Colon Carcinoma Metastatic in the Brain (tissue), 2 donors: ENCODE measurements around a stretch of chr6.

- PRO-cap, 2 experiments: no peak in any of the 2 experiments
Observed at GRCh38 chr6:150831961-150832275, 33.6 kb upstream of the MTHFD1L start.

DNA sequence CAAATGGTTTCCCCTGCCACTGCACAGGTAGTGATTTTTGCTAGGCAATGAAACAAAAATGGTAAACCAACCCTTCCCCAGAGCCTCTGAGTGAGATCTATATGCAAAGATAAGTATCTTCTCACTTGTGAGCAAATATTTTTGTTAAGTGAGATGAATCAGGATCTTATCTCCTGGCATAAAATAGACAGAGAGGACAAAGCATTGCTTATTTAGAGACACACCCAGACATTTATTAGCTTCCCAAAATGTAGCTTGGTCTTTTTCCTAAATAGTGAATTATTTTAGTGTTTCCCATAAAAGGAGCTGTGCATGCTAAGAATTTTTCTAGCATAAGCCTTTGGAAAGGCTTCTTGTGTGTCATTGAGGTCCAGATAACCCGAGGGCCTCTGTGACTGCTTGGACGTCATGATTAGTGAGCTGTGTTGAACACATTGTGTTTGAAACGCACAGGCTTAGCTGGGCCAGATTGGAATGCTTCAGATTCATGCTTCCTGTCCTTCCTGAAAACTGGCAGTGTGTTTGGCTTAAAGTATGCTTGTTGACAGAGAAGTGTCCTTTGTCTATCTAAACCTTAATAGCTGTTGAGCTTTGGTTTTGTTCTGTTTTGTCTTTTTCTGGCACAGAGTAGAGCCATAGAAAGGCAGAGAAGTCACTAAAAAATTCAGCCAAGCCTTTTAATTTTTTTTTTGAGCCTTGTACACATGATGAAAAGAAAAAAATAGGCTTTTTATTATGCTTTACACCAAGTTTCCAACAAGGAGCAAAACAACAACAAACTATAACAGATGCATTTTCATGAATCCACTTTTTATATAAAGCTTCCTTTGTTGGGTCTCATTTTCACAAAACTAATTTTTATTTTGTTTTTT, 16.6 kb downstream of the MTHFD1L start:
- PRO-cap, 2 experiments: no peak in any of the 2 experiments

GRCh38 chr6:150894634-150895596, 29.4 kb downstream of the MTHFD1L start:
- PRO-cap, 2 experiments: no peak in any of the 2 experiments

- PRO-cap, 2 experiments: no peak in any of the 2 experiments
Observed at GRCh38 chr6:150937091-150937471, 71.6 kb downstream of the MTHFD1L start.

GRCh38 chr6:151009394-151010132, 144.1 kb downstream of the MTHFD1L start:
- PRO-cap, 2 experiments: no peak in any of the 2 experiments

GRCh38 chr6:151024887-151025478, 159.5 kb downstream of the MTHFD1L start:
- PRO-cap, 2 experiments: no peak in any of the 2 experiments

- PRO-cap, 2 experiments: no peak in any of the 2 experiments
Observed at GRCh38 chr6:151490777-151491460, 2.9 kb upstream of the CCDC170 start.

- PRO-cap, 2 experiments: no peak in any of the 2 experiments
Observed at GRCh38 chr6:151633548-151633953, 139.7 kb downstream of the CCDC170 start.

GRCh38 chr6:151641073-151641568, 147.3 kb downstream of the CCDC170 start:
- PRO-cap, 2 experiments: no peak in any of the 2 experiments

DNA sequence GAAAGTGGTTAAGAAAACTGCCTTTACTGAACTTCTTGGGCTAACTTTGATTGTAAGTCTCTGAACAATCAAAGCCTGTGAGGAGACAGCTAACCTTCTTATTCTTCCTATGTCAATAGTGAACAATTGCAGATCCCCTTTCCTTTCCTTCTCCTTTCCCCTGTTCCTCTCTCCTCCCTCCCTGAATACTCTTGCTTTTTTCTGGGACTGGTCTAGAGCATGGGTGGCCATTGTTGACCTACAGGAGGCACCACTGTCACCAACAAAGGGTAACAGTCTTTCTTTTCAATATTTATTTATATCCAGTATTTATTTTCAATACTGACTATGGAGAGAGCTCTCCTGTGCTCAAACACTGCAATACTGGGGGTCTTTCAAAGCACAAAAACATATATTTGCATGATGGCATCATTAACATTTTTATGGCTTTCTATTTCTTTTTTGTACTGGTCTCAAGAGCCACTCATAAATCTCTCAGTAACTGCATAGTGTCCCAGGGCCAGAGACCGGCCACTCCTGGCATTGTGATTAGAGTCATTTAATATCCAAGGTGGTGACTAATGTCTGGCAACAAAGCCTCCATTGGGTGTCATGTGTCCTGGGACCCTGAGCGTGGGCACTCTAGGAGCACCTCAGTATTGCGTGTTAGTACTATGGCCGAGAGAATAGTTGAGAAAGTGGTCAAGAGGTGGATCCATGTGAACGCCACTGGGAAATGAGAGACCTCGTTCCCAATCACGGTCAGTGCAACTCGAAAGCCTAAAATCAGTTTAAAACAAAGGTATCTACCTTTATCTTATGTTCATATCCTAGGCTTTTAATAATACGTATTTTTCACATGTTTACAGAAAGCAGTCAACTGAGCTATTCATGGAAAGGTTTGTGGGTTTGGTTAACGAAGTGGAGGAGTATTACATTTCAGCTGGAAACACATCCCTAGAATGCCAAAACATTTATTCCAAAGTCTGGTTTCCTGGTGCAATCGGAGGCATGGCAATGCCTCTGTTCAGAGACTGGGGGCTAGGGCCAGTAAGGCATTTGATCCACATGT, 2.9 kb upstream of the ESR1 start:
- PRO-cap, 2 experiments: no peak in any of the 2 experiments

- PRO-cap, 2 experiments: no peak in any of the 2 experiments
Observed at GRCh38 chr6:151808476-151808813, 963 bp downstream of the ESR1 start.

GRCh38 chr6:151815518-151816139, 8.1 kb downstream of the ESR1 start:
- PRO-cap, 2 experiments: no peak in any of the 2 experiments

DNA sequence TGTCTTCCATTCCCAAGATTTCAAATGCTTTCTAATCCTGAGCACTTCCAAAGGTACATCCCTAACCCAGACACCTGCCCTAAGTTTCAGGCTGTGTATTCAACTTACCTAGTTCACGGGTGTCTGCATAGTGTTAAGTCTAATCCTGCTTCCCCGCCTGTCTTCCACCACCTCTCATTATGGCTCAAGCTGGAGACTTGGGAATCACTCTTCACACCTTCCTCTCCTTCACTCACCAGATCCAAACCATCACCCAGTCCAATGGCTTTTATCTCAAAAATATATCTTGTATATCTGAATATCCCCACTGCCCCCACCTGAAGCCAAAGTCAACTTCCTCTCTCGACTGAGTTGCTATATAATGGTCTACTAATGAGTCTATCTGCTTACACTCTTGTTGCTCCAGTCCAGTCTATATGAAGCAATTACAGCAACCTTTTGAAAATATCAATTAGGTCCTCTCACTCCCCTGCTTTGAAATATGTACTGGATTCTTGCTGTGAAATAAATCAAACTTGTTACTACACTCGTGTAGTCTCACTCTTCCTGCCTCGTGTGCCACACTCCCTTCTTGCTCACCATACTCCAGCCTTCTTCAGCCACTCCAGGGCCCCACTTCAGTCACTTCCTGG, 352.1 kb downstream of the SYNE1 start:
- PRO-cap, 2 experiments: no peak in any of the 2 experiments

- PRO-cap, 2 experiments: no peak in any of the 2 experiments
Observed at GRCh38 chr6:152301477-152302755, 335.2 kb downstream of the SYNE1 start.

DNA sequence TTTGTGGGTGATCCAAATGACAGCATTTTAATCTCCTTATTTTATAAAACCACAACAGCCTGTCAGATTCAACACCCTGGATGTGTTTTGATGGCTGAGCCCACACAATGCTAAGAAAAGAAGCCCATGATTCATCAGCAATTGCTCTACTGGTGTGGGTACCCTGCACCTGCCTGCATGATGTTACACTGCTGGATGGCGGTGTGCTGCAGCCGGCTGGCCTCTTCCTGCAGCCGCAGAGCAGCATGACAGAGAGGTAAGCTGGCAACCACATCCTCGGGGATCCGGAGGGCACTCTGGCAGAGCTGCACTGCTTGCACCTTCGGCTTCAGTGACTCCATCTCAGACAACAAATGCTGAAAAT, 327.5 kb downstream of the SYNE1 start:
- PRO-cap, 2 experiments: no peak in any of the 2 experiments

- PRO-cap, 2 experiments: peak in 1 of 2 experiments; most common minus-strand start chr6:152381347 (in 1)
Observed at GRCh38 chr6:152380793-152382074, 255.9 kb downstream of the SYNE1 start.

DNA sequence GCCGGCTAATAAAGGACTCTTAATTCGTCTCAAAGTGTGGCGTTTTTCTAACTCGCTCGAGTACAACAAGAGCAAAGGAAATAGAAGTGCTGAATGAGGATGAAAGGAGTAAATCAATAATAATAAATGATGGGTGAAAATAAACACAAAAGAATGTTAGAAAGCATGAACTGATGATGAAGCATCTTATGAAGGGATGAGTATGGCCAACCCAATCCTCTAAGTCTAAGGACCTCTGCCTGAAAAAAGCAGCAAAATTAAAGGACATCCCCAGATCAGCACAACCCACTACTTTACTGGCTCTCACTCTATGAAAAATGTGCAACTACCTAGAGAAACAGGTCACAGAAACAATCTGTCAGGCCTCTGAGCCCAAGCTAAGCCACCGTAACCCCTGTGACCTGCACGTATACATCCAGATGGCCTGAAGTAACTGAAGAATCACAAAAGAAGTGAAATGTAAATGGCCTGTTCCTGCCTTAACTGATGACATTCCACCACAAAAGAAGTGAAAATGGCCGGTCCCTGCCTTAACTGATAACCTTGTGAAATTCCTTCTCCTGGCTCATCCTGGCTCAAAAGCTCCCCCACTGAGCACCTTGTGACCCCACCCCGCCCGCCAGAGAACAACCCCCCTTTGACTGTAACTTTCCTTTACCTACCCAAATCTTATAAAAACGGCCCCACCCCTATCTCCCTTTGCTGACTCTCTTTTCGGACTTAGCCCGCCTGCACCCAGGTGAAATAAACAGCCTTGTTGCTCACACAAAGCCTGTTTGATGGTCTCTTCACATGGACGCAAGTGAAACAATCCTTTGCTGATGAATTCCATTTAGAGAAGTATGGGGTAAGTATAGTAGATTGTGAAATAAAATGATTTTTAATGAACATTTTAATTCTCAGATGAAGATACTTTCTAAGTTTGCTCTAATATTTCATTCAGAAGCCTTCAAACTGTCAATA, 14.8 kb upstream of the MYCT1 start:
- PRO-cap, 2 experiments: no peak in any of the 2 experiments

- PRO-cap, 2 experiments: no peak in any of the 2 experiments
Observed at GRCh38 chr6:154509298-154509715, 1.2 kb downstream of the CNKSR3 start.

GRCh38 chr6:154526852-154527497, 16.5 kb upstream of the CNKSR3 start:
- PRO-cap, 2 experiments: no peak in any of the 2 experiments

- PRO-cap, 2 experiments: no peak in any of the 2 experiments
Observed at GRCh38 chr6:154765893-154766836, 32.9 kb downstream of the SCAF8 start.